Astrocyte (in vitro differentiated cells and primary cell): ENCODE measurements around the genes CXCL5, PARM1 and THAP6.

GRCh38 chr4:73612989-73614044 lies 6.9 kb downstream of the RASSF6 start:
- PRO-cap = no peak
- RRBS, 2 experiments = no CpG with 5 or more reads among the region's 6 CpGs

GRCh38 chr4:73614220-73614977 lies 5.8 kb downstream of the RASSF6 start:
- PRO-cap = no peak
- RRBS, 2 experiments = no CpG with 5 or more reads among the region's 1 CpG

- PRO-cap = no peak
- RRBS, 2 experiments = no CpG with 5 or more reads among the region's 11 CpGs
These were observed 49.5 kb upstream of the RASSF6 start for GRCh38 chr4:73669689-73670187.

DNA sequence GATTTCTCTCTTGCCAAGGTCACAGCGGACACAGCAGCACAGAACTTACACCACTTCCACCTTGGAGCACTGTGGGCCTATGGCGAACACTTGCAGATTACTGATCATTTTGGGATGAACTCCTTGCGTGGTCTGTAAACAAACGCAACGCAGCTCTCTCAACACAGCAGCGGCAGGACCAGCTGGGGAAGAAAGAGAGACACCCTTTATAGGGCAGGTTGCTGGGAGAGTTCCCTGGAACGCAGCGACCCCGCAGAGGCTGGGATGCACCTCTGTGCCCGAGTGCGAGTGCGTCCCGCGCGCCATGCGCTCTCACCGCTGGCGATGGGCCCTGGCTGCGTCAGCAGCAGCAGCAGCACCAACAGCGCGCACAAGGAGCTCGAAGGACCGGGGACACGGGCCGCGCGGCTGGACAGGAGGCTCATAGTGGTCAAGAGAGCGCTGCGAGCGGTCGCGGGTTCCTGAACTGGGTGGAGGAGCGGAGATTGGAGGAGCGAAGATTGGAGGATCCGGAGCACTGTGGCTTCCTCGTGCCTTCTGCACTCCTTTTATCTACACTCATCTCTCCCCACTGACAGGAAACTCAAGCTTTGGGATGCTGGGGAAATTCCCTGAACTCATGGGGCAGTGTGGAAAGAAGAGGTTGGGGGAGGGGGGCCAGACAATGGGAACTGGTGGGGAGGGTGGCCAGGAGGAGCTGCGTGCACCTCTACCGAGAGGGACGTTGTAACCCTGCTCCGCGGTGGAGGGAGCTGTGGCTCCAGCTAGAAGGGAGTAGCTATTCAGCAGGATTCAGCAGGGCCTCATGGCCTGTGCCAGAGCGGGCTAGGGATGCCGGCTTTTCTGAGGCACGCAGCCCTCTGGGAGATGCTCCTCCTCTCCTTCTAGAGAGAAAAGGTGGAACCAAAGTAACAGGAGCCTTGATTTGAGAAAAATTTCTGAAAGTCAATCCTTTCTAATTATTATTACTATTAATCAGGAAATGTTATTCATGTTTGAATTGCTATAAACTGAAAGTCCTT lies at the start of gene CXCL5:
Gene CXCL5 (minus strand): TSS at position 521 of the 1,022 bp plus-strand sequence.
- PRO-cap = no peak
- RRBS, 2 experiments = 6% methylated on average over 8 of the region's 44 CpGs; no CpG with 5 or more reads in 1 of the 2 experiments

- PRO-cap = no peak
- RRBS, 2 experiments = no CpG with 5 or more reads among the region's 1 CpG
These were observed 17.5 kb upstream of the CXCL5 start for GRCh38 chr4:74015945-74016398.

DNA sequence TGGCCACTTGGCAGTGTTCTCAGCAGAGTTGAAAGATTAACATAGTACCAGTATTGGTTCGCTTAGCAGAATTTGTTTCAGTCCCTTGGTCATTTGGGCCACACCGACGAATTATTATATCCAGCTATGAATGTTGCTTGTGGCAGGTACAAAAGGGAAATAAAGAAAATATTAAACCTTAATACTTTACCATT lies 5.2 kb upstream of the CXCL2 start:
- PRO-cap = no peak
- RRBS, 2 experiments = no CpG with 5 or more reads among the region's 3 CpGs

- PRO-cap = no peak
- RRBS, 2 experiments = no CpG with 5 or more reads among the region's 6 CpGs
These were observed 1.0 kb downstream of the MTHFD2L start for GRCh38 chr4:74158955-74159344.

DNA sequence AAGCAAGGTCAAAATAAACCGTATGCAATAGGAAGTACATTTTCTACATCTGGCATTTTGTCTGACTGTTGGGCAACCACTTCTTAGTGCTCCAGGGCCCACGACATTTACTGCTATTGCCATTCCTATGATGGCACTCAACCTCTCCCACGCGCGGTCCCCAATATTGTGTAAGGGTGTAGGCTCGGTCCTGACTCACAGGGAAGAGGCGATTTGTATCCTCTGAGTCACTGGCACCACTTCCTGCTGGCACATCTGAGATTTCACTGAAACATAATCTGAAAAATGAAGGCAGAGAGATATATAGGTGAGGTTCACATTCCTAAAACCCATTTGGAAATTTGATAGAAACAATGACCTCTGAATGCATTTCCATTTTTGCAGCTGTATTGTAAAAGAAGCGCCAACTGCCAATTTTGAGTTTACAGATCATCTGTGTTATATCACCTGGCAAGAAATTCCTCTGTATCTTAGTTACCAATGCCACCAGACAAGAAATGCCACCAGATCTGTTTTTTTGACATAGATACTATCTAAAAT lies 9.7 kb downstream of the EREG start:
- PRO-cap = no peak
- RRBS, 2 experiments = no CpG with 5 or more reads among the region's 8 CpGs

DNA sequence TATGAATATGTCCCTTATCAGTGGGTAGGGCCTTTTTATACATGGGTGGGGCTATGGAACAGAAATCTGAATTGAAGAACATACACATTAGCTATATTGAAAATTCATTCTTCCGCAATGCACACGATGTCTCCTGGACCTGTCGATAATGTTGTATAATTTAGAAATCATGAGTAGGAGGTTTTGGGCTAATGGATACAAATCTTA lies 30.0 kb downstream of the EREG start:
- PRO-cap = no peak
- RRBS, 2 experiments = no CpG with 5 or more reads among the region's 3 CpGs

DNA sequence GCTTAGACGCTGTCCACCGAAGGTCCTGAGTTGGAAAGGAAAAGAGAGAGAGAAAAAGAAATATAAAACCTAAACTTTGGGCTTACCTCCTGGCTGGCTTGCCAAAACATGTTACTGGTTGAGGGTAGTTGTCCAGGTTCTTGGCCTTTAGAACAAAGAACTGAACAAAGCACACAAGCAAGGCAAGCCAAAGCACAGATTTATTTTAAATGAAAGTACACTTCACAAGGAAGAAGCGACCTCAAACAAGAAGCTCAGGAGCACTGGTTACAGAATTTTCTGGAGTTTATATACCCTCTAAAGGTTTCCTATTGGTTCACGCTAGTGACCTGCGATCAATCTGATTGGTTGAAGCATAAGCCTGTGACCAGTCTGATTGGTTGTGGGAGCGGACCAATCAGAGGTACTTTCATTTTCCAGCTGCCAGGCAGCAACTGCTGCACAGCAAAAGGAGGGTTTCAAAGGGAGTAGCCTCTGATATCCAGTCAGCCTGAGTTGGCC lies 4.7 kb upstream of the AREG start:
- PRO-cap = no peak
- RRBS, 2 experiments = no CpG with 5 or more reads among the region's 6 CpGs

- PRO-cap = no peak
- RRBS, 2 experiments = no CpG with 5 or more reads among the region's 1 CpG
These were observed 126.4 kb downstream of the BTC start for GRCh38 chr4:74667846-74668397.

- PRO-cap = unidirectional peak, plus-strand start at chr4:74933116
- RRBS, 2 experiments = 2 to 4% methylated on average over 47 of the region's 79 CpGs
These were observed at the start of gene PARM1 for GRCh38 chr4:74932598-74933695. TSS of gene PARM1 (plus strand) at chr4:74933116.

DNA sequence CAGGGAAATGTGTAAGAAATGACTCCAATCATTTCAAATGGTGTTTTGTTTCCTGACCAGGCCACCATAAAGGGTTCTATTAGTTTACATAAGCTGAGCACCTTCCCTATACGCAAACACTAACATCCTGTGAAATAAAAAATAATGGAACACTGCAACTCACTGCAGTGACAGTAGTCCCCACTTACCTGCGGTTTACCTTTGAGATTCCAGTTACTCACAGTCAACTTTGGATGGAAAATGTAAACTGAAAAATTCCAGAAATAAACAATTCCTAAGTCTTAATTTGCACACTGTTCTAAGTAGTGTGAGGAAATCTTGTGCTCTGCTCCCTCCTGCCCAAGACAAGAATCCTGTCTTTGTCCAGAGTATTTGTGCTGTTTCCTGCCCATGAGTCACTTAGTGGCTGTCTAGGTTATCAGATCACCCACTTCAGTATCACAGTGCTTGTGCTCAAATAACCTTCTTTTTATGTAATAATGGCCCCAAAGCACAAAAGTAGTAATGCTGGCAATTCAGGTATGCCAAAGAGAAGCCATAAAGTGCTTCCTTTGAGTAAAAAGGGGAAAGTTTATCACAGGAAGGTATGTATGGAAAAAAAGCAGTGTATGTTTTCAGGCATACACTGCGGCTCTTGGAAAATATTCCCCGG lies 265.2 kb downstream of the RCHY1 start:
- PRO-cap = no peak
- RRBS, 2 experiments = no CpG with 5 or more reads among the region's 4 CpGs

GRCh38 chr4:75249841-75250275 lies 264.3 kb downstream of the RCHY1 start:
- PRO-cap = no peak
- RRBS, 2 experiments = no CpG with 5 or more reads among the region's 2 CpGs

DNA sequence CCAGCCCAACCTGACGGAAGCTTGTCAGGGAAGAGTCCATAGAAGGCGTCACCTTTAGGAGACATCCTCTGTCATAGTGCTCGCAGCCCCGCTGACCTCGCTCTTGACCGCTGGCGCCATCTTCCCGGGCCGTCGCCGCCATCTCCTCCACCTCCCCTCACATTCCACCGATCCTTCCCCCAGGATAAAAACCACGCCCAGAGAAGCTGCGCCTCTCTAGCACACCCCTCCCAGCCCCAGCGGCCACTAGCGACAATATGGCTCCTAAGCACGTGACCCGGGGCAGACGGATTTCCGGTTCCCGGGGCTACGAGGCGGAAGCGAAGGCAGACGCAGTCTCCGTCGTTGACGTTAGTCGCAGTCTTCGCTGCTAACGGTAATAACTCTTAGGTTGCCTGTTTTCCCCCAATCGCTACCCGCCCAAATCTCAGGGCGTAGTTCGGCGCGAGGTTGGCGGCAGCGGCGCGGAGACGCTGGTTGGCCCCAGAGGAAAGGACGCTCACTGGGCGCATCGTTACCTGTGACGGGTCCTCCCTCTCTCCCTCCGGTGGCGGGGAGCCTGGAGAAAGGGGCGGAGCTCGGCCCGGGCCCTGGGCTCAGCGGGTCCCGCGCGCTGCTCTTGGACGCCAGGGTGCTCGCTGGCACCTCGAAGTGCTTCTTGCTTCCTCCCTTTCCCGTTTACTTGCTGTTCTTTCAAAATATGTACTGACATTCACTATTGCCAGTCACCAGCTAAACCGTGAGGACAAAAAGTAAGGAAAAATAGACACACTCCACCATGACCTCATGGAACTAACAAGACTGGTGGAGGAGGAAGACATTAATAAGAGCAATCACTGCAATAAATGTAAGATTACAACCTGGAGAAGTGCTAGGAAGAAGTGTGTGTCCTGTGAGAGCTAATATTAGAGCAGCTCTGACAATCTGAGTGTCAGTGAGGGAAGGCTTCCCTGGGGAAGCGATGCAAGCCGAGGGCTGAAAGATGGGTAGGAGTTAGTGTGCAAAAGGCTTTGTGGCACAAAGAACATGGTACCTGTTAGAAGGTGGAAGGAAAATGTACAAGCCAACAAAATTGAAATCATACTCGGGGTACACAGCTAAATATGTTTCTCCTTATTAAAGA lies at the start of gene THAP6:
Gene THAP6 (plus strand): TSS at position 329 of the 1,123 bp plus-strand sequence.
- PRO-cap = bidirectional peak, plus-strand start at position 329 of the sequence, minus-strand start at position 145 of the sequence; bidirectional peak, plus-strand start at position 435 of the sequence, minus-strand start at position 504 of the sequence
- RRBS, 2 experiments = 0 to 2% methylated on average over 5 of the region's 63 CpGs

- PRO-cap = no peak
- RRBS, 2 experiments = no CpG with 5 or more reads among the region's 3 CpGs
These were observed 16.4 kb upstream of the USO1 start for GRCh38 chr4:75707946-75708502.

DNA sequence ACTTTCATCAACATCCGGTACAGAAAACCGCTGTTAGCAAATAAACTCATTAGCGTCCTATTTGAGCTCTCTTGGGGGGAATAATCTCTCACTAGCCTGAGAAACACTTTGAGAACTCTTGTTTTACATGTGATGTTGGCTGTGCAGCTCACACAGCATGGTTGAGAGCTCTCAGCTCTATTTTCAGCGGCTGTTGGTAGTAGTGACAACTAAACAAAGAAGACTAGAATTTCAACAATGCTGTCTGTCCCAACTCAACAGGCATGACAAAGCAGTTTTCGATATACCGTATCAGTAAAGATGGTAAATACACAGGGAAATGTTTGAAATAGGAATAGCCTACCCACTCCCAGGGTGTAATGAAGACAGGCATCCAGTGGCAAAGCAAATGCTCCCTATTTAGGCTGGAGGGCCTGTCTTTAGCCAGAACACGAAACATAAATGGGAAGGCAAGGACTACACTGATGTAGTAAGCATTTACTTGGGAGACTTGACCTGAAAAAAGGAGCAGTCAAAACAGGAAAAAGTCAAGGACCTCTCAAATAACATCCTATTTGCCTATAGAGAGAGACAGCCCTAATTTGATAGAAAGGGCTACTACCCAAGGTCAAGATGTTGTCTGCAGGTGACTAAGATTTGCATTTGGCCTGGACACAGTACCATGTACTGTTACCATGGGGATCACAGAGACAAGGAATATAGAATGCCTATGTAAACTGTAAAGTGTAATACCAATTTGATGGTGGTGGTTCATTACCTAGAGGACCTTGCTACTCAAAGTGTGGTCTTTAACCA lies 60.4 kb downstream of the PPEF2 start:
- PRO-cap = no peak
- RRBS, 2 experiments = no CpG with 5 or more reads among the region's 7 CpGs

DNA sequence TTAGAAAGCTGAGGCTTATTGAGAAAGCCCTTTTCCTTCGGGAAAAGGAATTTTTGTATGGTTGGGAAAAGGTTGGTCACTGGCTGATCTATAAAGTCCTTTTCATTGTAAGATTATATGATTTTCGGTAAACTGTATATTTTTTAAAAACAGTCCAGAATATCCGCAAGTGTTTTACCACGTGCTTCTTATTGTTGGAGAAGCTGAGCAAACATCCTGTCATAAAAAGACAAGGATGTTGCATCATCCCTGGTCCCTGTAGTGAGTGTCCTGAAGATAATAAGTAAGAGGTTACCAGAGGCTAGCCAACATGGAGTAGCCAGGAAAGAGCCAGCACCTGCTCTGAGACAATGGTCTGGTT lies 5.2 kb downstream of the CXCL9 start:
- PRO-cap = no peak
- RRBS, 2 experiments = no CpG with 5 or more reads among the region's 4 CpGs

GRCh38 chr4:76179494-76180248 lies 31.5 kb upstream of the NUP54 start:
- PRO-cap = no peak
- RRBS, 2 experiments = no CpG with 5 or more reads among the region's 10 CpGs

DNA sequence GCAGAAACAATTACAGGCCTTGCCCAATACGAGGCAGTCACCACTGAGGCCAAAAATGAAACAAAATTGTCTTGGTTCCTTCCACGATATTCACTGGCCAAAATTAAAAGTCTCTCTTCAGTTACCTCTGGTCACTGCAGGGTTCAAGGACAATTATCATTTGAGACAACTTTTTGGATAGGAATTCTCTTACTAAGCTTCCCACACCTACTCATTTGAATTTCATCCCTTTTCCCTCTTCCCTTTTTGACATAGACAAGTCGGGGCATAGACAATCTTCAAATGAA lies 3.0 kb downstream of the SCARB2 start:
- PRO-cap = no peak
- RRBS, 2 experiments = no CpG with 5 or more reads among the region's 3 CpGs